Vein endothelial cell (primary cell): Measurements from ENCODE around the gene CDK1.

DNA sequence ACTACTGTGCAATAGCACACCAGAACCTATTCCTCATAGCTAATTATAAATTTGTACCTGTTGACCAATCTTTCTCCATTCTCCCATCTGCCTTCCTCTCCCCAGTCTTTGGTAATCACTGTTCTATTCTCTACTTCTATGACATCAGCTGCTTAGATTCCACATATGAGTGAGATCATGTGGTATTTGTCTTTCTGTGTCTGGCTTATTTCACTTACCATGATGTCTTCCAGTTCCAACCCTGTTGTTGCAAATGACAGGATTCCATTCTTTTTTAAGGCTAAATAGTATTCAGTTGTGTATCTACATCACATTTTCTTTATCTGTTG is 54.4 kb upstream of the CCDC6 start:
- CAGE, long polyA plus RNA: no peak

DNA sequence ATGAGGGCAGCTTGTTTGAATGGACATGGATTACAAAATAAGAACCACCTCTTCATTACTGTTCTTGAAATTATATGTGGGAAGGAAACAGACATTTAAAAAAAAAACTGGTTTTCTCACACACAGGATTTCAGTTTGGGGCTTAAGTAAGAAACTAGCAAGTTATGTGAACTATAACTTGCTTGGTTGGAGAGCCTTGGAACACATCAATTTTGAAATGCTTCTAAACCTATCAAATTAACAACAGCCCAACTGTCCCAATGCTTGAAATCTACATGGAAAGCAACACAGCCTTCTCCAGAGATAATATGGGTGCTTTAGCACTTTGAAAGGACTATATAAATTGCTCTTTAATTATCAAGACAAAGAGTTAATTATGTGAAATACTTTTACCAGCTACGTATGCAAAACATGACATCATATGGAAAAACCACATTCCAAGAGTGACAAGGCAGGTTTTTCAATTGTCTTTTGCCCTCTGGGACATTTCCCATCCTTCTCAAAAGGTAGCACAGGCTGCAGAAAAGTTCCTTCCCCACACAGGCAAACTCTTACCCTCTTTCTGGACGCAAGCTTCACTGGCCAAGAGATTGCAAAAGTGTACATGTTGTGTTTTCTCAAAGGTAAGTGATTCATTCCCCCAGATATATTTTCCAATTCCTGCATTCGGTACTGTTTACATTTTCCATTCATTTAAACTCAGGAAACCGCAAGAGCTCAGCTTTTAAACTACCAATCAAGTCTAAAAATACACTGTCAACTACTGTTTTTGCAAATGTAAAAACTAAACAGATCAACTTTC is 233.3 kb upstream of the CCDC6 start:
- CAGE, long polyA plus RNA: no peak

- CAGE, long polyA plus RNA: no peak
These were observed 91.5 kb upstream of the ANK3 start for GRCh38 chr10:60481145-60481602.

DNA sequence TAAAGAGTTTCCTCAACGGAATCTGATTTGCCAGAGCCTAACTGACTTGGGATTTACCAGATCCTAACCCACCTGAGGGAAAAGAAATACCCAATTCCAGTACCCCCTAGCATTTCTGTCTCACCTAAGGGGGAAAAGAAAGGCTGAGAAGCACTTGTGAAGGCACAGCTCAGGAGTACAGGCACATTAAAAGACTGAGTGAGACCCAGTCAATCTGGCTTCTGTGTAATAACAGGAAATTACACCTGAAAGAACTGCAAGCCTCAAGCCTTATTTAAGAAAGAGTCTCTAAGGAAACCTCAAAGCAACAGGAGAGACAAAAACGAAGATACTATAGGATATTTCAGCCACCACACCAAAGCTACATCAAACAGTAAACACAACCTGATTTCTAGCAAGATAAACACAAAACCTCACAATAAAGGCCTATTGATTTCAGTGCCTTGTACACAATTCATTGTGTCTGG is 69.6 kb upstream of the CDK1 start:
- CAGE, long polyA plus RNA: no peak

DNA sequence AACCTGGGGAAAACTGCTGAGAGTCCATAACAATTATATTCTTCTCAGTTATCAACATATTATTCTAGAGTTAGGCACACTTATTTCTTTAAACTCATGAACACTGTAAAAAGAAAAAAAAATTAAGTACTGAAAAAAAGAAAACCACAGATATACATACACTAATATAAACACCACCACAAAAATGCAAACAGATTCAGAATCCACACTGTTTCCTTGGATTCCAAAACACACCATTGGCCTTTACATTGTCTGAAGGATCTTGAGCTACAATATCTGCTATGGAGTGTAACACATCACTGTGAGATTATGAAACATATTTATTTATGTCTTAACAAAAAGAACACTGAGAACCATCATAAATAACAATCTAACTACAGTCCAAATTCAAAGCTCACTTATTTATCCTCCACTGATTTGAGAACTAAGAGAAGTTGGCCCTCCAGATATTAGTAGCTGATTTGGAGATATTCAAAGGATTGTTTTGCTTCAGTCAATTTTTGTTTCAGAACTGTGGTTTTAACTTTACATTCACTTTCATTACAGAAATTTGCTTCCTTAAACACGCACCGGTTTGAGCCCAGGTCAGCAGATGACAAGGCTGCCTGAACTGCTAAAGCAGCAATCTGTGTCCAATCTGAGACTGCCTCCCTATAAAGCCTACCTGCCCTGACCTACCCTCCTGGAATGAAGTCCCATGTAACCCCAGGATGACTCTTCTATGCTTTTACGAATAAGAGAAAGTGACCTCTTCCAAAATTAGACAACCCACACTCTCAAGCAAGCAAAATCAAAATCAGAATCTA is 47.0 kb upstream of the CDK1 start:
- CAGE, long polyA plus RNA: no peak

DNA sequence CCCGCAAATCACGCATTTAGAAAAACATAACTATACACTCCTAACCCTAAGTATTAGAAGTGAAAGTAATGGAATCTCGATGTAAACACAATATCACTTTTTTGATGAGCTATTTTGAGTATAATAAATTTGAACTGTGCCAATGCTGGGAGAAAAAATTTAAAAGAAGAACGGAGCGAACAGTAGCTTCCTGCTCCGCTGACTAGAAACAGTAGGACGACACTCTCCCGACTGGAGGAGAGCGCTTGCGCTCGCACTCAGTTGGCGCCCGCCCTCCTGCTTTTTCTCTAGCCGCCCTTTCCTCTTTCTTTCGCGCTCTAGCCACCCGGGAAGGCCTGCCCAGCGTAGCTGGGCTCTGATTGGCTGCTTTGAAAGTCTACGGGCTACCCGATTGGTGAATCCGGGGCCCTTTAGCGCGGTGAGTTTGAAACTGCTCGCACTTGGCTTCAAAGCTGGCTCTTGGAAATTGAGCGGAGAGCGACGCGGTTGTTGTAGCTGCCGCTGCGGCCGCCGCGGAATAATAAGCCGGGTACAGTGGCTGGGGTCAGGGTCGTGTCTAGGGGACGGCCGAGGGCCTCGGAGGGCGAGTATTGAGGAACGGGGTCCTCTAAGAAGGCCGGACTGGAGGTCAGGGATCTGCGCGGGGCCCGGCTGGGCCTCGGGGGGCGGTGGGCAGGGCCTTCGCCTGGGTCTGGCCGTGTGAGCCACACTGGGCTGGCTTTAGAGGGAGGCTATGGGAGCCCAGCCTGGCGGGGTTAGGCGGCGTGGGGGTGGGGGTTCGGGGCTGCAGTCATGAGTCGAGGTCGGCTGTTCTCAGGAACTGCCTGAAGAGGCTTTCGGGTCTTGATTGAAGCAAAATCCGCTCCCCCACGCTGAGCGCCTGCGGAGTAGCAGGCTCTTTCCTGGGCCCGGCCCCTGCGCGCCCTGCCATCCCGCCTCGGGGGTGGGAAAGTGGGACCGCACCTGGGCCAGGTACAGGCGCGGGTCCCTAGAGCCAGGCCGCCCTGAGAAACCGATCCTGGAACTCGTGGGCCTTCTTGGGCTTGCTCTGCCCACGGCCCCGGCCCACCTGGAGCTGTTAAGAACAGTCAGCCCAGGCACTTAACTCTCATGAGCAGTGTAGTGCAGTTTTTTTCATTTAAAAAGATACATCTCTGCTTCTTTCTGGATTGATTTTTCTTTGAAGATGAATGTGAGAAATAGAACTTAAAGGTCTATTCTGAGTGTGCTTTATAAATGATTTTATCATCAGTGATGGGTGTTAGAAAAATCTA is at the start of gene CDK1:
Gene CDK1, plus strand, starts transcription at position 437 of the 1,274 bp plus-strand sequence.
- CAGE, long polyA plus RNA: no peak

DNA sequence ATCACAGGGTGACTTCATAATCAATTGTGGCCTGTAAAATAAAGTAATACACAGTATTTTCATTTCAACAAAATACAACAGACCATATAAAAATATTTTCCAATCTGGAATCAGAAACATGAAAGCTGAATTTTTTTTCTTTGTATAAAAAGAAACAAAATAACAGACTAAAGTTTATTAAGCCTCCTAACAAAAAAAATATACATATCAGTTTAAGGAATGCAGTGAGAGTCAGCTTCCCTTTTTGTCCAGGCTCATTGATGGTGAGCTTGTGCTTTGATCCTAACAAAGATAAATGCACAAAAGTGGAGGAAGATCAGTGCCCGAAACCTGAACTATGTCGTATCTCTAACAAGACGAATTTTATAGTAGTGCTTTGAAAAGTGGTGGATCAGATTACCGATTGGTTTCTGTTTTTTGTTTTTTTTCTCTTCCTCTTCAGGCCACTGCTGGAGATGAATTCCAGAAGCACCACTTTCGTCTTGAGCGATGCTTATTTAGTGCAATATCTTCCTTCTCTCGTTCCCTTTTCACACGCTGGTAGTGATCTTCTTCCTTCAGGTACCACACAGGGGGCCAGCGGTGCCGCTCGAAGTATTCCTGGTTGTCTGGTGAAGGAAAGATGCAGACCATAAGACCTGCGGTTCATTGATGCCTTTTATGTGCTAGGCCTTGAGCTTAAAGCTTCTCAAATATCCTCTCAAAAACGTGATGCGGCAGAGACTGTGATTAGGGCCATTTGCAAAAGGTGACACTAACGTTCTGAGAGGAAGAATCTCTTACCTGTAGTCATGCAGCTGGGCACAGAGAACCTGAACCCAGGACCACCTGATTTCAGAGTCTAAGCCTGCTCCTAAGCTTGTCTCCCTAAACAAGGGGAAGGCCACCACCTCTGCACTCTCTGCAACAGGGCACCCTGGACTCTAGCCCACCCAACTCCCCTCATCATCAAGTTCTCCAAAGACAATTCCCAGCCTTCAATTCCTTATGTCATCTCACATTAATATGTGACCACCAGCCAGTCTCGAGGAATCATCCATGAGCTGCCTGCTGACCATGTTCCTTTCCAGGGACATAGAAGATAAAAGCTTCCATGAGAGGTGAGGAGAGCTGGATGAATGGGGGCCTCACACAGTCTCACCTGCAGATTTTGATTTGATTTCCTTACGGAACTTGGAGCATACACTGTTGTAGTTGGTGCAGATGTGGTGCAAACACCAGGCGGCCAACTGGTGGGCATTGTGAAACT is 72.5 kb downstream of the RHOBTB1 start:
- CAGE, long polyA plus RNA: no peak

- CAGE, long polyA plus RNA: no peak
These were observed 57.1 kb upstream of the RHOBTB1 start for GRCh38 chr10:61000673-61001942.

GRCh38 chr10:61211297-61211727 is 241.9 kb downstream of the TMEM26 start:
- CAGE, long polyA plus RNA: no peak

- CAGE, long polyA plus RNA: no peak
These were observed 39.8 kb downstream of the ARID5B start for GRCh38 chr10:61941064-61942027.

- CAGE, long polyA plus RNA: no peak
These were observed 118.9 kb downstream of the ARID5B start for GRCh38 chr10:62020321-62020843.

DNA sequence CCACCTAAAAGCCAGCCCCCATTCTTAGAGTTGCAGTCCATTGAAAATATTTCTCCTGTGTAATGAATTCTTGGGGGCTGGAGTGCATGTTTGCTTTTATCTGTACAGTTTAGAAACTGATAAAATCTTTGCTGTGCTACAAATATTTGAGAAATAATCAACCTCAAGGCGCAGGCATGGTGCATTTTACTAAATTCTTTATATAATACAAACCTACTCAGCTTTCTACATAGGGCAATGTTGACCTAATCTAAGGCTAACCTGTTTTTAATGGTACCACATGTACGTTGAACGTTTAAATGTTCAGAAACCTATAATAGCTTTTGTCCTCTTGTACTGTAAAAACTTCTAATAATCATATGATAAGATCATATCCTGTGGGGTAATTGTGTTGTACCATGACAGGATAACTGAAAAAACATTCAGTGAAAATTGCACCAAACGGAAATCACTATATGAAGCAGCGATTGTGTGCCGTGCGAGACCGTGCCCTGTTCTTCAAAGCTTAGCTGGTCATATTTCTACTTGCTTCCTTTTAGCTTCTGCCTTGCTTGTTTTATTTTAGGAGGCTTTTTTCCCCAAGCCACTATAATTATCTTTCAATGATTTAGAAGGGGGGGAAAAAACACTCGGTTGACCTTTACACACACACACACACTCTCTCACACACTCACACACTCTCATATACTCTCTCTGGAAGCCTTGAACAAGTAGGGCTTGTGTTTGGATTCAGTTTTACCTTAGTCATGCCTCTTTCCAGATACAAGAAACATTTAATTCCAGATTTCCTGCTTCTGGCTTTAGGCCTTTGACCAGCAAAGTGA is 181.1 kb downstream of the ARID5B start:
- CAGE, long polyA plus RNA: no peak

DNA sequence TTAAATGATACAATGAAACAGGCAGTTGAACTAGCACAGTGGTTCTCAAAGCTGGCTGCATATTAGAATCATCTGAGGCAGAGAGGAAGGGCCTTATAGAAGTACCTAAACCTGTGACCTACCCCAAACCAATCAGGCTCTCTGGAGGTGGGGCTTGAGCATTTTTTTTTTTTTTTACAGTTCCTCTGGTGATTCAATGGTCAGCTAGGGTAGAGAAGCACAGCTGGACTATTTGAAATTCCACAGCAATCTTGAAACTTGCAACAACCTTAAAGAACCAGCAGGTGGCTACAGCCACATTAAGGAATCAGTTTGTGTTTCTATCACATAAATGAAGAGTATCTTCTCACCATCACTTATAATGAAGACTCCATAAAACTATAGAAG is 4.0 kb downstream of the RTKN2 start:
- CAGE, long polyA plus RNA: no peak

- CAGE, long polyA plus RNA: no peak
These were observed 196.0 kb upstream of the ADO start for GRCh38 chr10:62608537-62608955.

- CAGE, long polyA plus RNA: no peak
These were observed 123.1 kb upstream of the ADO start for GRCh38 chr10:62681440-62681748.

GRCh38 chr10:62902147-62902634 is 86.0 kb upstream of the EGR2 start:
- CAGE, long polyA plus RNA: no peak

- CAGE, long polyA plus RNA: no peak
These were observed 98.8 kb upstream of the NRBF2 start for GRCh38 chr10:63034351-63034712.

DNA sequence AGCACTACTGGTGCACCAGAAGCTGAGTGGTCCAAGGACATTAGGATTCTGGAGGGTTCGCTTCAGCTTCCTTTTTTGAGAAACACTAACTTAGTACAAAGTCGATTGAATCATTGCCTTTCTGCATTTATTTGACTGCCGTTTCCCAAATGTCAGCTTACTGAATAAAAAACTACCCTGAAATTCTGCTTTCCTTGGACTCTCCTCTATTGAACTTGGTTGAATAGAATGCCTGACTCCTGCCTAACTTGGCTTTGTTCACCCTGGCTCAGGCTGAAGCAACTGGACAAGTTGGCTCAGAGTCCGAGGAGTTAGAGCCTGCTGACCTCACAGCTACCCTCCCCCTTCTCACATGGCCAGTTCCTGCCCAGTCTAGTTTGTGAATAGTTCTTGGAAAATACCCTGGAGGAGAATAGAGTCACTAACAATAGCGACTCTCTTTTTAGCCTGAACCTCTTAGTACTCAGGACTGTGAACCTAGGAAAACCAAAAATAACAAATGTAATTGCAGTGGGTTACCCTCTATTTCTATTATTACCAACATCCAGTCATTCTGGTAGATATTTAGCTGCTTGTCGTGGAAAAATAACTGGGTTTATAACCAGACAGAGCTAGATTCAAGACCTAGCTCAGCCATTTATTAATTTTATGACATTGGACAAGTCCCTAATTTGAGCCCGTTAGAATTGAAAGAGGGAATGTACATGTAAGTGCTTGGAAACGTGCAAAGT is 17.3 kb upstream of the NRBF2 start:
- CAGE, long polyA plus RNA: no peak

- CAGE, long polyA plus RNA: no peak
These were observed 54.3 kb downstream of the NRBF2 start for GRCh38 chr10:63187474-63187760.

DNA sequence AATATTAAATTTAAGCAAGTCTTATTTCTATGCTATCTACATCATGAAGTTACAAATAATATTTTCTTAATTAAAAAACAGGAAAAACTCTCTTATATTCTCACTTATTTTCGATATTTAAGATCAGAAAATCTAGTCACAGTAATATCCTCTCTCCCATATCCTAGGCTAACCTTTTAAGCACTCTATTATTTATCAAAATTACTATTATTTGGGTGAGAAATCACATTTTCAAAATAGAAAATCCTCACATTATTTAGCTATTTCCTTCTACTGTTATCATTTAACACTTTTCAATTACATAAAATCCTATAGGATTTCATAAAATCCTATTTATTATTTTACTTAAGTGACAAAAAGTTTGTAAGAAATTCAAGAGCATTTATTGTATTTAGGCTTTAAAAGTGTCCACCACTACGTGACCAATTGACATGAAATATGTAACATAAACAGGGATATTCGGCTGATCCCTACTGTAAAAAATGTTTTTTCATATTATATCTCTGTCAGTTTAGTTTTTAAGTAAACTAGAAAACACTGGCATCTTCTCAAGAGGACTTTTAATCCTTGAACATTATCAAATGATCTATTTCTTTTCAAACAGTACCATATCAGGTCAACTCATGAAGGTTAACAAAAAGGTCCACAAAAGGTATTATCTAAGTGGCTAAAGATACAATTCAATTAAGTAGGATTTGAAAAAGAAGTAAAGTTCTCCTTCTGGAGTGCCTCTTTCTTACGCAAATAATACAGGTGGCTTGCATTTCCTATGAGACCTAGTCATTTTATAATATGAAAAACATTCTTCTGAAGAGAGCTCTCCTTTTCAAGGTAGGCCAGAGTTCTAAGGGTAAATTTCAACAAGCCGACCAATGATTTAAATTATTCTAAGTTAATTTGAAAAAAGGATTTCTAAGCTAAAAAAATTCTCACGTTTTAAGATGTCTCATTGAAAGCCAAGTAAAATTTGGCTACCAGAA is 133.2 kb downstream of the NRBF2 start:
- CAGE, long polyA plus RNA: no peak